Metastatic Breast Carcinoma in the Brain (tissue), 10 donors: ENCODE data around the genes RAB34, ERAL1, PHF12 and GIT1.

- PRO-cap, 10 experiments = peak in 1 of 10 experiments; most common plus-strand start chr17:28704844 (in 1)
Observed at GRCh38 chr17:28703796-28704946, 7.5 kb downstream of the PROCA1 start.

- PRO-cap, 10 experiments = peak in 10 of 10 experiments; most common plus-strand start chr17:28718002 (in 4); most common minus-strand start chr17:28717868 (in 10)
Observed at GRCh38 chr17:28717566-28718730, at the start of gene RAB34. RAB34 (minus strand) TSS chr17:28717868.

DNA sequence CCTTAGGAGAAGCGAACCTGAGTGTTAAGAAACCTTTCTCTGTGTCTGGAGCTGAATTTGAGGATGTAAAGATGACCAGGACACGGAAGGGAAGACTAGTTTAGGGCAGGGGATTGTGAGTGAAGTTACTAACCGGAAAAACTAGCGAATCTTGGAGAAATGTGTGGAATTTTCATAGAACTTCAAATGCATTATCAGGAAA lies 964 bp upstream of the RAB34 start:
- PRO-cap, 10 experiments = peak in 3 of 10 experiments; most common minus-strand start position 97 of the sequence (in 3)

DNA sequence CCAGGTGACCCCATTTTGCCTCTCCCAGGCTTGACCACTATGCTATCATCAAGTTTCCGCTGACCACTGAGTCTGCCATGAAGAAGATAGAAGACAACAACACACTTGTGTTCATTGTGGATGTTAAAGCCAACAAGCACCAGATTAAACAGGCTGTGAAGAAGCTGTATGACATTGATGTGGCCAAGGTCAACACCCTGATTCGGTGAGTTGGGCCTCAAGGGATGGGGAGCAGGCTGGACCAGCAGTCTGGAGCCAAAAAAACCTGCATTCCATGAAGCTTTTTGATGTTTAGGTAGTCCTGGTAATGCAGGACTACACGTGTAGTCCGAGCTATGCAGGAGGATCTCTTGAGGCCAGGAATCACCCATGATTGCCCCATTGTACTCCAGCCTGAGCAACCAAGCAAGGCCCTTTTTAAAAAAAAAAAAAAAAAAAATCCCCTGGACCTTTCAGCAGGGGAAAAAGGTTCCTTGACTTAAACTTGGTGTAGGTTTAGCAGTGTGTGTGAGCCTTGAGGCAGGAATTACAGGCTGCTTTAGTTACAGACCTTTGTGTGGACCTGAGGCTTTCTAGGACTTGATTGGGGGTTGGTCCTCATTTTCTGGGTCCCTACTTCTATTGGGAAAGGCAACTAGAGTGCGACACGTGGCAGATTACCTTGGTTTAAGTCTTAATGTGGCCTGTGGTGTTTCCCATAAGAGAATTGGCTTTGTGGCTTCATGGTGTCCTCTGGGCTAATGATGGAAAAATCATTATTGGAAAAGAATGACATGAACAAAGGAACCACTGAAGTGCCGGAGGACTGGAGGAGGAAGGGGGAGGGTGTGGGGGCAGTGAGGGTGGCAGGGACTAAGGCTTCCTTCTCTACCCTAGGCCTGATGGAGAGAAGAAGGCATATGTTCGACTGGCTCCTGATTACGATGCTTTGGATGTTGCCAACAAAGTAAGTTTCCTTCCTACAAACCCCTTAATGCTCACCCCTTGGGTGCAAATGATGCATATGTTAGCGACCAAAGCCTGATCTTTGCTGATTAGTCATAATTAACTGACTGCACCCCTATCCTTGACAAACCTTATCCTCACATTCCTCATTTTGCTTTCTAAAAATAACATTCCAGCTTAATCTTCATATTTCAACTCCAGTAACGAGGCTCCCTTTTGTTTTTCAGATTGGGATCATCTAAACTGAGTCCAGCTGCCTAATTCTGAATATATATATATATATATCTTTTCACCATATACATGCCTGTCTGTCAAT lies 2.9 kb downstream of the TLCD1 start:
- PRO-cap, 10 experiments = peak in 3 of 10 experiments; most common plus-strand start position 737 of the sequence (in 3); most common minus-strand start position 733 of the sequence (in 1)

GRCh38 chr17:28744746-28744857 lies 791 bp downstream of the TRAF4 start:
- PRO-cap, 10 experiments = no peak in any of the 10 experiments

DNA sequence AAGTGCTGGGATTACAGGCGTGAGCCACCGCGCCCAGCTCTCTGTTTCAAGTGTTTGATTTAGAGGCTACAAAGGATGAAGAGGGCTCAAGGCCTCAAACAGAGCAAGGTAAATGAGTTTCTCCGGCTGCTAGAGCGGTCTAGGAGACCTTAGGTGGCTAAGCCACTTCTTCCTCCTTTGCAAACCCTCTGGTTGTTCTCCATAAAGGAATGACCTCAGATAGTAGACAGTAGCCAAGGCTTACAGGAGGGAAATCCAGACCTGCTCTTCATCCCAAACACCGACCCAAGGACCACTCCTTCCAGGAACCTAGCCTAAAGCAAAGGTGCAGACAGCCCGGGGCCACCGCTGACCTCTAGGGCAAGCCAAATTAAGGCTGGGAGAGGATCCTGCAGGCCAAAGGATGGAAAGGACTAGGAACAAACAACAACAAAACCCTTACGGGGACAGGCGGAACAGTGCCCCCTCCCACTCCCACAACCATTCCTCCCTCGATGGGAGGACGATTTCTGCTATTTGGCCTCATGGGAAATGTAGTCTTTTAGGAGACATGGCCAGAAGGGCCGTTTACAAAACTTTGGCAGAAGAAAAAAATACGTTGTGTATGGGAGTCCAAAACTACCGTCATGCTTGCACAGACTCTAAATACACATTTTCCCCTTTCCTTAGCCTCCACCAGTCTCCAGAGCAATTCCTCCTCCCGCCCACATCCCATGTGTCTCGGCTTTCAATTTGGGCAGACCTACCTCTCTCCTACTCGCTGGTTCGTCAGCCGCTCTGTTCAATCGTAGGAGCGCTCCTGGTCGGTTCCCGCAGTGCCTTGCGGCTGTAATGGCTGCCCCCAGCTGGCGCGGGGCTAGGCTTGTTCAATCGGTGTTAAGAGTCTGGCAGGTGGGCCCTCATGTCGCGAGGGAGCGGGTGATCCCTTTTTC lies at the start of gene ERAL1:
Gene ERAL1 (plus strand): TSS at position 813 of the 932 bp plus-strand sequence.
- PRO-cap, 10 experiments = peak in 7 of 10 experiments; most common plus-strand start position 806 of the sequence (in 7); most common minus-strand start position 715 of the sequence (in 4)

- PRO-cap, 10 experiments = peak in 1 of 10 experiments; most common plus-strand start chr17:28926315 (in 1); most common minus-strand start chr17:28926044 (in 1)
Observed at GRCh38 chr17:28925892-28926649, 23.2 kb upstream of the DHRS13 start.

DNA sequence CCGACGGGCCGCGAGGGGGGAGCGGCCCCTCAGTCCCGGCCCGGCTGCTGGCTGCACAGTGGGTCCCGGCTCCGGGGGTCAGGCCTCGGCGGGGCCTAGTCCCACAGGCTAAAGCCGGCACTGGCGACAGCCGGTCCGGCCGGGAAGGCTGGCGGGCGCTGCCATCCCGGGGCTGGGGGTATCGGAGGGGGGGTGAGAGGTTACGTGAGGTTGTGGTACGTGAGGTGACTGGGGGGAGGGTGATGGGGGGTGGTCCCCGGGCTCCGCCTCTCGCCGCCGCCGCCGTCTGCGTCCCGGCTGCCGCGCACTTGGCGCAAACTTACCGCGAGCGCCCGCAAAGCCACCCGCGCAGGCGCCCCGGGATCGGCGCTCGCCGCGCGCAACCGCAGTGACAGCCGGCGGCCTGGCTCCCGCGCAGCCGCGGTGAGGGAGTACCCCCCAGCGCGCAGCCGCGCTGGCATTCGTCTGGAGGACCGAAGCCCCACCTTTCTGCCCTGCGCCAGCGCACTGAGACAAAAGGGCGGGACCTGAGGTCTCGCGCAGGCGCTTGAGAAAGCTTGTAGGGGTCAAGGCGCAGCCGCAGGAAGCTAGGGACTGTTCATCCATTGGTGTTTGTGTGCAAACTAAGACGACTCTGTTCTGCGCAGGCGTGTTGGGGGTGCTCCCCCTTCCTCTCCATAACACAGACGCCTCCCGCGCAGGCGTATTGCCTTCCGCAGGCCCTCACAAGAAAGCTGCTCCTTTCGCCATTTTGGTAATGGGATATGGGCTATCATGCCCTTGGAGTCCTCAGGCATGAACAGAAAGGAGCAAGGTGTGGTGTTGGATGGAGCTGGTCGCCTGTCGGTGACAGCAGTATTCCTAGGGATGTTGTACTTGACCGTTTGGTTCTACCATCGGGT lies at the start of gene PHF12:
Gene PHF12 (minus strand): TSS at position 375 of the 902 bp plus-strand sequence.
- PRO-cap, 10 experiments = peak in 10 of 10 experiments; most common plus-strand start position 706 of the sequence (in 8); most common minus-strand start position 310 of the sequence (in 6)

- PRO-cap, 10 experiments = no peak in any of the 10 experiments
Observed at GRCh38 chr17:29093128-29093641, 50.2 kb downstream of the PIPOX start.

DNA sequence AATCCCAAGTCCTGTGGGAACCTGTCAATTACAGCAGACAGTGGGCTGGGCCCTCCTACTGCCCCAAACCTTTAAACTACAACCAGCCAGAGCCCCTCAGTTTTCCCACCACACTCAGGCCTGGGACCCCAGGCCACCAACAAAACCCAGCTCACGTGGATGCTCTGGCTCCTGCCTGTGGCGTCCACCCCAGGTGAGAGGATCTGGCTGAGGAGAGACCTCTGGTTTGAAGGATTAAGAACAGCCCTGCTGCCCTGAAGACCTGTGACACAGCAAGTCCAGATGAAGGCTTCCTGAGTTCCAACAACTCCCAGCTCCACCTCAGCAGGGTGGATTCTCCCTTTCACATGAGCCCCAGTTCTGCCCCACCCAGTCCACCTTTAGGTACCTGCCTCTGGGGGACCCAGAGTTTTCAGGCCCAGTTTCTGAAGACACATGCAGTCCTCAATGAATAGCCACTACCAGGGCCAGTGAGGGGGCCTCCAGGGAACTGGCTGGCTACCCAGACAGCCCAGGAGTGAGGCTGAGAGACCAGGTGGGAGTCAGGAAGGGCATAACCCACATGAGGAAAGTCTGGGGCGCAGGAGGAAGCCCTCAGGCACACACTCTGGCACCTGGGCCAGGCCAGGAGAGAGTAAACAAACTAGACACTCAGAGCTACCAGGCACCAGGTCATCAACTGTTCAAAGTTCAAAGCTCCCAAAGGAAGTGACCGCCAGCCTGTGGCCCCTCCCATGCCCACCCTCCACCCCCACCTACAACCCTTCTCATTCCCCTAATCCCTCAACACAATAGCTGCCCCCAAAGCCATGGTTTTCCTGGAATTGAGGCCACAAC lies 2.3 kb downstream of the MYO18A start:
- PRO-cap, 10 experiments = peak in 5 of 10 experiments; most common minus-strand start position 631 of the sequence (in 3)

DNA sequence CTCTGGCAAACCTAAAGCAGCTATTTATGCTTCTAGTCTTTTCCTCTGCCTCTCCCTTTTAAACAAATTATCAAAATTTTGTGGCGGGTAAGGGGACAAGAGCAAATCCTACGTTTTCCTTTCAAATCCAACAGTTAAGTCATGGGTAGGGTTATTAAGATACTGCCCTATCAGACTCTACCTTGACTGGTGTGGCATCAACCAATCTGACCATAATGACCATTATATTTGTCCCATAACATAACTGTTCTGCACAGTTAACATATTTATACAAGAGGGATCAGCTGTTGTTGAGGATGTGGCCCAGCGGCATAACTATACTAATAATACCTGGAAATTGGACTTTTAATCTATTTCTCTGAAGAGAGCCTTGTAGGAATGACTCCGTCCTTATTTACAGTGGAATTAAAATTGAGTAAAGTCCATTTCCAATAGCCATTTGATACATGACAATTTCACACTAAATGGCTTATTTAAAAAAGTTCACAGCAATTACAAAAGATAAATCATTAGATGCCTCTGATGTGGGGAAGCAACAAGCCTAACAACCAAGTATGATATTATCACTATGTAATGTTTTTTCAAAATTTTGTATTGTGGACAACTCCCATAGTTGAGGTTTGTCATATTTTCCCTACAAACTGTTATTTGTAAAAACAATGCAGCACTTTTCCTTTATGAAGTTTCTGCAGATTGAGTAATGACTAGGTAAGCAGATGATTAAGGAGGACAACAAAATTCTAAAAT lies 13.6 kb downstream of the CRYBA1 start:
- PRO-cap, 10 experiments = peak in 1 of 10 experiments; most common minus-strand start position 143 of the sequence (in 1)

DNA sequence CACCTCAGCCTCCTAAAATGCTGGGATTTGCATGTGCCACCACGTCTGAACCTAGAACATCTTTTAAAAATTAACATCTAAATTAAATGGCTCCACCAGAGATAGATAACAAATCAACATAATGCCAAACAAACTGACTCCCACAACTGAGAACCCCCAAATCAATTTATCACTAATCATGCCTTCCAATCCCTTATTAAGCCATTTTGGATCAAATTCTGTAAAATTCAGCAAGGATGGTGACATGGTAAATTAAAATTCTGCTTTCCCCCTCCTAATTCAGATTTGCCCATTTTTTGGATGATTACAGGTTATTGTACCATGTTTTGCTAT lies 16.7 kb downstream of the NUFIP2 start:
- PRO-cap, 10 experiments = peak in 1 of 10 experiments; most common minus-strand start position 62 of the sequence (in 1)

- PRO-cap, 10 experiments = no peak in any of the 10 experiments
Observed at GRCh38 chr17:29285884-29286835, 7.8 kb downstream of the NUFIP2 start.

DNA sequence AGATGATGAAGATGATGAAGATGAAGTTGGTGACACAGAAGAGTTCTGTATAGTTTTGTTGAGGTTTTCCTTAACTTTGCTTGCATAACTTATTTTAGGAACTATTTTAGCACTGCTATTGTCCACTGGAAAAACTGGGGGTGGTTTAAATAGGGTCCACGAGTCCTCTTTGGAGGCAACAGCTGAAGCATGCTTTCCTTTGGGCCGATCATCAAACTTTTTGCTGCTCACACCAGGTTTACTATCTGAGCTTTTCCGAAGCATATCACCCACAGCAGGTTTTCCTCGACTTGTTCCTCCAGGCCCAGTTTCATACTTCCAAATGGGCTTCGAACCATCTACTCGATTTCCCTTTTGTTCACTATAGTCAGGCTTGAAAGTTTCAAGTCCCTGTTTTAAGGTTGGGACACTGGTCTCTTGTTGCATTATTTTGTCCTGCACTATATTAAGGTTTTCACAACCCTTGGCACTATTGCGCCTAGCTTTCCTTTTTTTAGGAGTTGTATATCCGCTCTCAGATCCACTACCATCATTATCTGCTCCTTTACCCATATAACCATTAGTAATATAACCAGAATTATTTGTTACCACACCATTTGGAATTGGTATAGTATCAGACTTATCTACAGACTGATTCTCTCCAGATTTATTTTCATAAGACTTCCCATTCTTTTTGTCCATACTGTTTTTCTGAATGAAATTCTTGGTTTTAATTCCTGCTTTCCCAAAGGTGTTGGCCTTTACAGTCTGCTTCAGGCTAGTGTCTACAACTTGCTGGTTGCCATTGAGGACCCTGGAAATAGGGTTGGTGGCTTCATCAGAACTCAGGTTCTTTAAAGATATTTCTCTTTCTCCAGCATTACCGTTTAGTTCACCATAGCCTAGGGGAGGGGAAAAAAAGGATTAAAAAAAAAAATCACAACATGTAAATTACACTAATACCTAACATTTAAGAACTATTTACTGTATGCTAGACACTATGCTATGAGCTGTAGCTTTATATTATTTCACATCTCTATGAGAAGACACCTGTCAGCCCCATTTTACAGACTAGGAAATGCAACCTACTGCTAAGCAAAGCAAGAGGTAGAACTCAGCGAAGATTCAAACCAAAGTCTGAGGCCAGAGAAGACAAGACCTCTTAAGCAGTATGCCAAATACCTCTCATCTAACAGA lies 6.7 kb downstream of the NUFIP2 start:
- PRO-cap, 10 experiments = peak in 1 of 10 experiments; most common minus-strand start position 308 of the sequence (in 1)

DNA sequence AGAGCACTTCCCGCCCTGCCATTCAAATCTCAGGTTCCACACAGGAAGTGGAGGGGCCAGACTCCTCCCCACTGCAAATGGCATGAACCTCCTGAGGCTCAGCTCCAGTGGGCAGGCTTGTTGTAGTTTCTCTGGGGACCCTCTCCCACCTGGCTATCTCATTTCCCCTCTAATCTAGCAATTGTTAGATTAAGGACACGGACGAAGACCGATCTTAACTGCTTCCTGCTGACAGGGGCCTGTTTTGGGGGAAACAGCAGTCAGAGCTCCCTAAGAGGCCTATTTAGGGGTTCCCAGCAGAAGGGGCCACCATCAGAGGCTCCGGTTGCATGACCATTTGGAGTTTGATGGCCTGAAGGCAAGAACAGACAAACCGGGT lies 43.5 kb downstream of the TAOK1 start:
- PRO-cap, 10 experiments = no peak in any of the 10 experiments

GRCh38 chr17:29565698-29566464 lies 956 bp downstream of the ABHD15 start:
- PRO-cap, 10 experiments = peak in 2 of 10 experiments; most common plus-strand start chr17:29566113 (in 1); most common minus-strand start chr17:29566094 (in 1)

GRCh38 chr17:29589127-29589957 lies at the start of gene GIT1:
GIT1 (minus strand) TSS chr17:29589648.
- PRO-cap, 10 experiments = peak in 10 of 10 experiments; most common plus-strand start chr17:29589773 (in 7); most common minus-strand start chr17:29589648 (in 10)

DNA sequence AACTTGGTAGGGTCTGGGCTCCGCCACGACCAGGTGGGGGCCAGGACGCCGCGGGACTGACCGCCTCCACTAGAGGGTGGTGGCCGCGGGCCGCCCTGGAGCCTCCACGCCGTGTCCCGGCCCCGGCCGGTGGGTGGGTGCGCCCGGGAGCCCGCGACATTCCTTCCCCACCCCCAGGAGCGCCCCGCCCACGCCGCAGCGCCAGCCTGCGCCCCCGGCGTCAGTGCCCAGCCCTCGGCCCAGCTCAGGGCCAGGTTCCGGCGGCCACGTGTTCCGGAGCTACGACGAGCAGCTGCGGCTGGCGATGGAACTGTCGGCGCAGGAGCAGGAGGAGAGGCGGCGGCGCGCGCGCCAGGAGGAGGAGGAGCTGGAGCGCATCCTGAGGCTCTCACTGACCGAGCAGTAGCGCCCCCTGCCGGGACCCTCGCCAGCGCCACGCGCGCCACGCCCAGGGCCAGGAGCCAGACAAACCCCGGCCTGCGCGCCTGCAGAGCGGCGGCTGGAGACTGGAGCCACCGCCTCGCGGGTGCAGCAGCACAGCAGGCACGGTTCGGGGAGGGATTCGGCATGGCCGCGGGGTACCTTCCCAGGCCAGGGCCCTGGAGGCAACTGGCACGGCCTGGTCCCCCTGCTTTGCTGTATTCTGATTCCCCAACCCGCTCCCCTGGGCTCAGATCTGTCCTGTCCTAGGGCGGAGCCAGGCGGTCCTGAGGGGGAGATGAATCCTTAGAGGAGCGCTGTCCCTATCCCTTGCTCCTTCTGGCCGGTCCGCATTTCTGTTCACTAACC lies 9.3 kb downstream of the CORO6 start:
- PRO-cap, 10 experiments = peak in 4 of 10 experiments; most common plus-strand start position 490 of the sequence (in 4); most common minus-strand start position 312 of the sequence (in 3)

- PRO-cap, 10 experiments = no peak in any of the 10 experiments
Observed at GRCh38 chr17:29649348-29649850, 26.7 kb upstream of the CORO6 start.

DNA sequence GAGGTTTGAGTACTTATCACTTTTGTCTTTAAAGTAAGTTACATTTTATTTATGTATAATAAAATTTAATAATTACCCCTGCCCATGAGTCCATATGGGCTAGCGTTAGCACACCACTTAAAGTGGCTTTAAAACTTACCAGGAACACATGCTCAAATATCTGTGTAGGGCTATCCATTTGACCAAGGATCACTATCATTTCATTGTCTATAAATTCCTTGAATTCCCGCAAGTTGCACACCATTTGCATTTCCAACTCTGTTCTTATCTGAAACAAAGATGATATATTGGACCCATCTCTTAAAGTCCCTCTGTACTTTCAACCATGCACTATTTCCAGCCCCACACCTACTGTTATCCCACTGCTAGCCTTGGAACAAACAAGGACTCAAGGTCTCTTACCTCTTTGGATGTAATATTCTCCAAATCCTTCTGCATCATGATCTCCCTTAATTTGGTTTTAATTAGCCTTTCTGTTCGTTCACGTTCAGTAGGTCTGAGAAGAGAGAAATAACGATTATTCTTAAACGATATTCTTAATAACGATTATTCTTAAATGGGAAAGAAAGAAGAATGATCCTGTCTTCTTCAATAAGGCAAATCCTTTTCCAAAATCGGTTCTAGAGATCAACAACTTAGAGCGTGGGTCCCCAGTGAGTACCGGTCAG lies 44.1 kb upstream of the CORO6 start:
- PRO-cap, 10 experiments = no peak in any of the 10 experiments